Bile duct (tissue), 1 donor: Measurements from ENCODE around the genes EXOSC6 and IST1.

GRCh38 chr16:69443737-69444912 is 19.7 kb downstream of the CYB5B start:
- PRO-cap, result bidirectional peak, plus-strand start at chr16:69444302, minus-strand start at chr16:69444204

GRCh38 chr16:69595754-69596245 is 30.0 kb downstream of the NFAT5 start:
- PRO-cap, result no peak

GRCh38 chr16:69693119-69694335 is 32.8 kb downstream of the NQO1 start:
- PRO-cap, result no peak

DNA sequence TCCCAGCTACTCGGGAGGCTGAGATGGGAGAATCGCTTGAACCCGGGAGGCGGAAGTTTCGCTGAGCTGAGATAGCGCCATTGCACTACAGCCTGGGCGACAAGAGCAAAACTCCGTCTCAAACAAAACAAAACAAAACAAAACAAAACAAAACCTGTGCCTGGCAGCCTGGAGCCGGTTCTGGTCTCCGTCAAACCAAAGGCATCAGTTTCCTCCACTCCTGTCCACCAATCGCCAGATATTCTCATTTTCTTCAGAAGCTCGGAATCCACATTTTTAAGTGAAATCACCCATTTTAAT is 655 bp downstream of the NQO1 start:
- PRO-cap, result no peak

DNA sequence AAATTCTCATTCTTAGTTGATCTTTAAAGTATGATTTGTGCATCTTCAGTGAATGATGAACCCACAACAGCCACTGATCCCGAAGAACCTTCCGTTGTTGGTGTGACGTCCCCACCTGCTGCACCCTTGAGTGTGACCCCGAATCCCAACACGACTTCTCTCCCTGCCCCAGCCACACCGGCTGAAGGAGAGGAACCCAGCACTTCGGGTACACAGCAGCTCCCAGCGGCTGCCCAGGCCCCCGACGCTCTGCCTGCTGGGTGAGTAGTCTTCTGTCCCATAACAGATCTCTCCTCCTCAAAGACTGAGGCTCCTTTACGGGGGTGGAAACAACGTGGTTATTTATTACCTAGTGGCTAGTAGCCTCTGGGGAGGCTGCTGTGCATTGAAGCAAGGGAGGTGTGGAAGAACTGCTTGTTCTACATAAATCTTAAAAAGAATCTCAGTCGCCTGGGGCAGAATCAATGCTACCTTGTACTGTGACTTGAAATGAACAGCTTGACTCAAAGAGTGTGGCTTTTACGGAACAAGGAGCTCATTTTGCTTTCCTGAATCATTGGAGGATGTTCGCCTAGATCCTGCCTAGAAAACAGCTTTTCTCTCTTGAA is 63.0 kb upstream of the CLEC18A start:
- PRO-cap, result no peak

GRCh38 chr16:69924592-69925528 is 26.3 kb upstream of the CLEC18A start:
- PRO-cap, result bidirectional peak, plus-strand start at chr16:69925012, minus-strand start at chr16:69924902

- PRO-cap, result no peak
Measured at GRCh38 chr16:69926334-69926669, 24.8 kb upstream of the CLEC18A start.

DNA sequence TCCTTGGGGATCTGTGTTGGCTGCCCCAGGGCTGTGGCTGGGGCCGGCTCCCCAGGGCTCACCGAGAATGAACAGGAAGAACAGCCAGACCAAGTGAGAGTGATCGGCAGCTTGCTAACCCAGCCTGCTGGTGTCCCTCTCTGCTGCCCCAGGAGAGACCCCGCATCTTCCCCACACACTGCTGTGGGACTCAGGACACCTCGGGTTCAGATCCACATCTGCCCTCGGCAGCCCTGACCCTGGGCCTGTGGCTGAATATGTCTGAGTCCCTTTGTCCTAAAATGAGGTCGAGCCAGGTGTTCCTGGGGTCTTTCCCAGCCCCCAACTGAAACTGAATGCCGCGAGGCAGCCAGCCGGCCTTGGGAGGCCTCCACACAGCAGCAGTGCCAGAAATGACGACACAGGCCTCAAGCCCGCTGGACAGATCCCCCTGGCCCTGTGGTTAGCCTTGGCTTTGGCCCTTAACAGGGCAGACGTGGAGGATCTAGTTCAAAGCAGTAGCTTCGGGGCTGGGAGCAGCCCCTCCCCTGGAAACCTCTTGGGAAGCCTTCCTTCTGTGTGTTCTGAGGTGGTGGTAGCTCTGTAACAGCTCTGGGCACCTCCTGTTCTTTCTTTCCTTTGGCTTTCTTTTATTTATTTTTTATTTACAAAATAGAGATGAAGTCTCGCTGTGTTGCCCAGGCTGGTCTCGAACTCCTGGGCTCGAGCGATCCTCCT is 23.8 kb upstream of the CLEC18A start:
- PRO-cap, result no peak

DNA sequence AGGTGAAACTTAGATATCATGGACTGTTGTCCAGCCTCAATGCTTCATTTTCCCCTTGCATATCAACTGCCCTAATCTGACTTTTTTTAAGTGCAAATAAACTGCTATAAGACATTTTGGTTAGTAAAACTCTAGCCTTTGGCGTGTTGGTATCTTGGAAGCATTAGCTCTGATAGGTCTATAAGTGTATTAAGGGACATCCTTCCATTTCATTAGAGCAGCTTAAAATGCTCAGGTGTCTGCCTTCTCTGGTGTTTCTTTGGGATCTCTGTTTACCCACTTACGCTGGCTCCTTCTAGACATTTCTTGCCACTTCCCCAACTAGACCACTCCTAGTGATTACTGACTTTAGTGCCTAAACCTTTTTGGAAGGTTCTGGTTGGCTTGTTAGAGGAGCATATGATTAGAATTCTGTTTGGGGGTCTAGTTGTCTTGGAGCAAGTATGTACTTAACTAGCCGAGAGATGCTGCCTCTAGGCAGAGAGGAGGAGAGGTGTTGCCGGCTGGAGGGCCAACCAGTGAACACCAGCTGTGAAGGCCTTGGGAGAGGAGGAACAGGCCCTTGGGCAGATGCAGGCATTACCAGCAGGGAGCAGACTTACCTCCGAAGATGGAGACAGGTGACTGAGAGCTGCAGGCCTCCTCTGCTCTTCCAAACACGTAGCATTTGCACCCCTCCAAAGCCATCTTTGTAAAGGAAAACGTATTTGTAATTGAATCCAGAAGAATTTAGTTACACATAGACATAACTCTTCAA is 15.2 kb upstream of the CLEC18C start:
- PRO-cap, result no peak

DNA sequence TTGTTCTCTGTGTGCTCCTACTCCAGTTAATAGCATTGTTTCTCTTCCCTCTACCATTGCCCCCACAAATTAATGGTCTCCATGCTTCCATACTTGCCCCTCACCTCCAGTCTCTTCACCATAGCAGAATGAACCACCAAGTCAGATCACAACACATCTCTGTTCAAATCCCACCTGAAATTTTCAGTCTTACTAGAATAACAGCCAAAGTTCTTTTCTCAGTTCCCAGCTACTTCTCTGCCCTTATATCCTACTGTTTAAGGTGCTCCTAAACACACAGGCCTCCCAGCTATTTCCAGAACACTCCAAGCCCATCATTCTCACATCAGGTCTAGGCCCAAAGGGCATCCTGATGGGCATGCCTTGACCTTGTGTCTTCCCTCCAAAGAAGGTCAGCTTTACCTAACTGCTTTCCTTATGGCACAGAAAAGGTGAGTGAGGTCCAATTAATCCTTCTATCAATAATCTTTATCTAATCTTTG is 26.0 kb downstream of the EXOSC6 start:
- PRO-cap, result no peak

GRCh38 chr16:70251836-70252286 is at the start of gene EXOSC6:
TSS of gene EXOSC6 (minus strand) at chr16:70251940.
- PRO-cap, result unidirectional peak, minus-strand start at chr16:70251940

DNA sequence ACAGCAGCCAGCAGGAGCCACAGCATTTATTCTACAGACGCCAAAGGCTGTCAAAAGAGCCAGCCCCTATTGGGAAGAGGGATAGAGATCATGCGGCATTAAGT is 399 bp upstream of the EXOSC6 start:
- PRO-cap, result no peak

GRCh38 chr16:70288802-70289350 is 430 bp downstream of the AARS1 start:
- PRO-cap, result bidirectional peak, plus-strand start at chr16:70289291, minus-strand start at chr16:70289300

DNA sequence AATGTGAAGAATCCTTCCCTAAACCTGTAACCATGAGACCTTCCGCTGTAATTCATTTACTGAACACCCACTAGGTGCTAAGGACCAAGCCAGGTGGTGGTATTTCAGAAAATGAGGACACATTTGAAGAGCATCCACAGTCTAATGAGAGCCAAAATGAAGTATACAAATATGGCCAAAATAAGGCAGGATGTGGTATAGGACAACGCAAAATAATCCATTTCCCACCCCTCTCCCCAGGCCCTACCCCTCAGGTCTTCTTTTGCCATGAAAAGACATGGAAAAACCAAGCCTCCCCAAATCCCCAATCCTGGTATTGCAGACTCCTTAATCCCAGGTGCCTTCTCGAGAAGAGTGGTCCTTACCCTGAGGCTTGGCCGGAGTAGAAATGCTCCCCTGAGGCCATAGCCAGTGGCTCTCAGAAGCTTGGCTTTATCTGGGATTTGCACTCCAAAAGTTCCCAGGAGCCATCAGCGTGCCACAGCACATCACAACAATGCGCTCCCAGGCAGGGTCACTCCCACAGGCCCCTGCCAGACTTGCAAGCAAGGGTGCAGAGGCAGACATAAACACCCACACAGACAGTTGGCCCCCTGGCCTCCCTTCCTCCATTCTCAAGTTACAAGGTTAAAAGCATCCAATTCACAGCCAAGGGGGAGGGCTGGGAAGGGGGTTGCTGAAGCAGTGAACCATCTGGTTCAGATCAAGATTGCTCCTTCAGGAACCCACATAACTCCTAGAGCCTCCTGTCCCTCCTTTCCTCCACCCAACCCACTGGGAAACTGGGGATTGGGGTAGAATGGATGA is 2.0 kb downstream of the ST3GAL2 start:
- PRO-cap, result no peak

DNA sequence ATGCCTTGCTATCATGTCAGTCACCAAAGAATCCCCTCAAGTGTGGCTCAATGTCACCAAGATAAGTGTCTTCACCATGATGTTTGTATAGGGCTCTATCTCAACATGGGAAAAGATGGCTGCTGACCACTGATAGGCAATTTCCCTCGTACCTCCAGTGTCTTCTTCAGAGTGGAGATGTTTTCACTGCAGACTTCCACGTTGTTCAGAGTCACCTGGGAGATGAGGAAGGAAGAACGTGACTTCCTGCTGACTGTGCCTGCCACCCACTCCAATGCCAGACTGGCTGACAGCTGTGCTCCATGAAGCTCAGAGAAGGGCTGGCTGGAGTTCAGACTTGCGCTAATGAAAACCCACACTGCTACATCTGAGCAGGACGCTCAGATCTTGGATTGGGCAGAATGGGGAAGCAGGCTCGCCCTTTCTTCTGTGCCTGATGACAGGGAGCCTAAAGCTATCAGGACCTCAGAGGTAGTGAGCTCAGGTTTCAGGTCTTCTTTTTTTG is 33.1 kb downstream of the COG4 start:
- PRO-cap, result no peak

DNA sequence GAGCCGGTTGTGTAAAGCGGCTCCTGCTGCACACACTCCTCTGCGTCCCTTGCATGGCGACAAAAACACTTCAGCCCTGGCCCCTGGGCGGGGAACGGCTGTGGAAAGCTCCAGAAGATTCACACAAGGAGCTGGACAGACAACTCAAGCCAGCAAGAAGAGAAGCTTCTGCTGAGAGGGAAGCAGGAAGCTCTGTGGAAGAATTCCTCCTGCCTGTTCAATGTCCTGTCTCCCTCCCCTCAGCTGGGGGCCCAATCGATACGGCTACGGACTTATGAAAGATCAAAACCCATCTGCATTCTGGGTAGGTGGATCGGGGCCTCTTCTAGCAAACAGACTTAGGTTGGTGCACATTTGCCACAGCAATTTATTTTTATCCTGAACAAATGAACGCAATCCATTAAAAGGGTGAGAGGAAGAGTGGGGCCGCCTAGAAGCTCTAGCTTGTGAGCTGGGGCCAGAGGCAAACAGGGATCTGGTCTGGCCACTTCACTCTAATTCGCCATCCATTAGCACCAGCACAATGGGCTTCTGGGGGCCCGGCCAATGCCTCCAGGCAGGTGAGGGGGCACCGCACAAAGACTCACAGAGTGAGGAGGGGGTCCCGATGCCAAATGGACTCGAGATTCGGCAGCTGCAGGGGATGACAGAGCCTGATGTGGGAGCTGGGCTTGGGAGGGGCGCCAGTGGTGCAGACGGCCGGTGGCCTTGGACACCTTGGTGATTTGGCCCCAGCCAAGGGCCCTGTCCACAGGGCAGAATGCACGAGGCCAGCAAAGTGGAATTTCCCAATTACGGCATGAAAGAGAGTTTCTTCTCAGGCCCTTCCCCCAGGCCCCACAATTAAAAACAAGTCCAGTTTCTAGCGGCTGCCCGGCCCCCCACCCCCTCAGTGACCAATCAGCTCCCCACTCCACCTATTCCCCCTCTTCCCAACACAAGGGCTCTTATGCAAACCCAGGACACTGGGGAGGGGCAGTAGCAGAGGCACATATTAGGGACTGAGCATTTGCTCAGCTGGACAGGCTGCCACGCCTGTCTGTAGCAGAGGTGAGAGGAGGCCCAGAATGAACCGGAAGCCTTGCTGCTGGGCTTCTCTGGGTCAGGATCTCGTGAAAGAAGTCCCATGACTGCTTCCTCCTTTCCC is 39.1 kb upstream of the MTSS2 start:
- PRO-cap, result no peak

- PRO-cap, result no peak
Measured at GRCh38 chr16:70729820-70730493, 44.1 kb upstream of the MTSS2 start.

GRCh38 chr16:71670372-71671052 is 44.5 kb downstream of the MARVELD3 start:
- PRO-cap, result no peak

DNA sequence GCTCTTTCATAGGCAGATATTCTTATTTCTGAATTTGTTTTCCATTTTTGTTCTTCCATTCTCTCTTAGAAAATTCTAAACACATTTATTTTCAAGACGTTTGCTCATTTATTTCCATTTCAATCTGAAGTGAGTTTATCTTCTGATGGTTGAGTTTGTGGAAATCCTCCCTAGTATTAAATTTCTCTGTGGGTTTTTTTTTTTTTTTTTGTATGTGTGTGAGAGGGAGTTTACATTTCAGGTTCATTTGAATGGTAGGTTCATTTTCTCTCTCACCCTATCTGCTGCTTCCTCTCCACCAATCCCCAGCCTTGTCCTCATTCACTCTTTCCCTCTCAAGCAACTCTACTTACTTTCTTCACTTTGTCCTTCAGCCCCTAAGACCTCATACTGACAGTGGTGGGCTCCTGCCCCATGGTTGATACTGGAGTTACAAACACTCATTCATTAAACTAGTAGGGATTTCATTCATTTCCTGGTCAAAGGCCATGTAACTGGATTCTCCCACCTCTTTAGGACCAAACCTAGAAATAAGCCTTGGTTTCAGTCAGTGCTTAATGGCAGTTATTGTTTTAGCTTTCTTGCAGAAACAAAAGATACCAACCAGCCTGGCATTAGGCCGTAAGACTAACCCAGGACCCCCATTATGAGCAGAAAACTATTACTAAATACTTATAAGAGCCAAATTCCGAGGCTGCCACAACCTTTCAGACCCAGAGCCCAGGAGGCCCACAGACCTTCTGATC is 35.9 kb downstream of the PHLPP2 start:
- PRO-cap, result no peak

DNA sequence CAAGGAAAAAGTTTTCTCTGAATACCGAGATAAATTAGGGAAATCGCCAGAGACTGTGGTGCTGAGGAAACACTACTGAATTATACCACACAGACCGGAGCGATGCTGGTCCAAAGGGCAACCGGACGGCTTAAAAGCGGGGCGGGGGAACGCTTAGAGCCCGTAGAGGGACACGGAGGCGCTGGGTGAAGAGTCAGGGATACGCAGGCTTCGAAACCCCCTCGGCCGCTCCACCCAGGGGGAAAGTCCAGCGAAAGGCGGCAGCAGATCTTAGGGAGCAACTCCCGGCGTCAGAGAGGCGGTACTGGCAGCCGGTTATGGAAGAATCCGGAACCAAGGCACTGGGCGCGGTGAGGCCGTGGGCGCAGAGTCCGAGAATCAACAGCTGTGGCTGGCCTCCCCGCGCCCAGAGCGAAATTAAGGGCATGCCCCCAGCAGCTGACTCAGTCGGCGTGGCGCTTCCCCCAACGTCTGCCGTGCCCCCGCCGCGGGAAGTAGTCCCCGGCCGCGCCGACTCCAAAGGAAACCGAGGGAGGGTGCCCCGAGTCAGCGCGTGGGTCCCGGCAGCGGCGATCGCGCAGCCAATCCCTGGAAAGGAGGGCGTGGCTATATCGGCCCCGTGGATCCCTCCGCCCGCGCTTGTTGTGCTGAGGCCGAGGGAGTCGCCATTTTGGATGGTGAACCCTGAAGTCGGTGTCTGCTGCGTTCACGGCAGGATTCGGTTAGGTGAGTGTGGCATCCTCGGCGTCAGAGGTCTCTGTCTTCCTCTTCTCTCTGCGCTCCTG is at the start of gene IST1:
Gene IST1 (plus strand): TSS at position 668 of the 785 bp plus-strand sequence.
- PRO-cap, result bidirectional peak, plus-strand start at position 650 of the sequence, minus-strand start at position 393 of the sequence